Bile duct (tissue), 1 donor: Measurements from ENCODE around the genes SAMD9L, CALCR and TFPI2.

DNA sequence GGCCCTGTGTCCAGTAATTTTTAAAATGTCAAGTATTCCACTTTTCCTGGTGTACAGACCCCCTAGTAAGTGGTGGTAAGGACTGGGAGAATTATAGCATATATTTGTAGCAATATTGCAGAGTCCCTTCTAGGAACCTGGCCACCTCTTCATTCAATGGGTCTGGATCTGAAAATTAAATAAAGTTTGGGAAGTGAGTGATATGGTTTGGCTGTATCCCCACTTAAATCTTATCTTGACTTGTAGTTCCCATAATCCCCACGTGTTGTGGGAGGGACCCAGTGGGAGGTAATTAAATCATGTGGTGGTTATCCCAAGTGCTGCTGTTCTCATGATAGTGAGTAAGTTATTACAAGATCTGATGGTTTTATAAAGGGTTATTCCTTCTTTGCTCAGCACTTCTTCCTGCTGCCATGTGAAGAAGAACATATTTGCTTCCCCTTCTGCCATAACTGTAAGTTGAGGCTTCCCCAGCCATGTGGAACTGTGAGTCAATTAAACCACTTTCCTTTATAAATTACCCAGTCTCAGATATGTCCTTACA lies 6.4 kb upstream of the PTTG1IP2 start:
- PRO-cap: no peak

DNA sequence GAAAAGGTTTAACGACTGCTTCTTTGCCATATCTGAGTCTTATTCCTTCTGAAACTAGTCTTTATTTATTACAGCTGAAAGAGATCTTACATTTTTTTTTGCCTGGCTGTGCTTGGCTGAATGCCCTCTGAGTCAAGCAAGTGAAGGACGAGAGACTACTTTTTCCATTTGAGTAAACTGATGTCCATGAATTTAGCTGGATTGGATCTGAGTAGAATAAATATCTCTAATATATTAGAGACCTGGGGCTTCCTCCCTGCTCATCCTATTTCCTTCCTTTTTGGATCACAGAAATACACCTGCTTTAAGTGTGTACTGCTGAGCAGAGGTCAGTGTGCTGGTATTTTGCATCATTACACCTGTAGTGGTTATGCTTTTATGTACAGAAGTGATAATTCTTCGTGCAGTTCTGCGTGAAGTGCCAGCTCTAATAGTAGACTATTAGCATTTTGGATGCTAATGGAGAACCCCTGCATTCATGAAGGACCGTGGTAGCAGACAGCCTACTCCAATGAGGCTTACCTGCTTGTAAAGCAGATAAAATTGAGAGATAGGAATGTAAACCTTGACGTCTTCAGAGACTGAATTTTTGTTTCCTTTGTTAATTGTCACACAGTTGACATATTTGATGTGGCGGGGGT lies 114.2 kb downstream of the CDK14 start:
- PRO-cap: no peak

GRCh38 chr7:91128587-91128906 lies 135.7 kb upstream of the FZD1 start:
- PRO-cap: no peak

DNA sequence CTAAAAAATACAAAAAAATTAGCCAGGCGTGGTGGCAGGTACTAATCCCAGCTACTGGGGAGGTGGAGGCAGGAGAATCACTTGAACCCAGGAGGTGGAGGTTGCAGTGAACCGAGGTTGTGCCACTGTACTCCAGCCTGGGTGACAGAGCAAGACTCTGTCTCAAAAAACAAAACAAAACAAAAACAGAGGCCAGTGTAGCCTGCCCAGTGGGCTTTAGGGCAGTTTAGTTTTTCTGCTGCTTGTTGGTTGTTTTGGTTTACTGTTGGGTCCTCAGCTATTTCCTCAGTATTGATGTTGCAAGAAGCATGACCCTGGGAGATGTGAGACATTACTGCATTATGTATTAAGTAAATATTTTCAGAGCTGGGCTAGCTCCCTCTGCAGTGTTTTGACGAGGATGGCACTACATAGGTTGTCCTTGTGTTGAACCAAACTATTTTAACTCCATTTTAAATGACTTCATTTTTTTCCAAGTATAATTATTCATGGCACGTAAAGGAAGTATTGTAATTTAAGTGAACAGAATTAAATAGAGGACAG lies 4.8 kb downstream of the AKAP9 start:
- PRO-cap: no peak

GRCh38 chr7:92038257-92038920 lies 95.9 kb downstream of the CYP51A1 start:
- PRO-cap: no peak

GRCh38 chr7:92041961-92042710 lies 92.1 kb downstream of the CYP51A1 start:
- PRO-cap: no peak

- PRO-cap: no peak
These were observed 8.3 kb upstream of the CYP51A1 start for GRCh38 chr7:92142595-92143022.

DNA sequence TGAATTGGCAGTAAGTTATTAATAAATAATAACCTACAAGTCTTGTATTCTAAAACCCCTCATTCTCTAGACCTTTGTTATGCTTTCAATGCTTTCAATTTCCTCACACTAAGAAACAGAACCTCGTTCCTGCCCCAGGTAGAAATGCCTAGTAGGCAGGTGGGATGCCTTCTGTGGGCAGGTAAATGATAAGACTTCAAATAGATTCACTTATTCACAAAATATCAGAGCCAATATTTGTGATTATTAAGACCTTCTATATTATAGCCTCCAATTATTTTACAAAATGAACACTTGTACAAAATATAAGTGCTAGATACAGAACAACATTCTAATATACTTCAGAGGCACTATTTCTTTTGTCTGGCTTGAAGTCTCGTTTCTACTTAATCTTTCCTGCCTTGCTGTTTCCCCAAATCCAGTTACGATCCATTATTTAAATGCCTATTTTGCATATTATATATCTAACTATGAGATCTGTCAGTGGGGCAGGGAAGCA lies 7.4 kb downstream of the KRIT1 start:
- PRO-cap: no peak

DNA sequence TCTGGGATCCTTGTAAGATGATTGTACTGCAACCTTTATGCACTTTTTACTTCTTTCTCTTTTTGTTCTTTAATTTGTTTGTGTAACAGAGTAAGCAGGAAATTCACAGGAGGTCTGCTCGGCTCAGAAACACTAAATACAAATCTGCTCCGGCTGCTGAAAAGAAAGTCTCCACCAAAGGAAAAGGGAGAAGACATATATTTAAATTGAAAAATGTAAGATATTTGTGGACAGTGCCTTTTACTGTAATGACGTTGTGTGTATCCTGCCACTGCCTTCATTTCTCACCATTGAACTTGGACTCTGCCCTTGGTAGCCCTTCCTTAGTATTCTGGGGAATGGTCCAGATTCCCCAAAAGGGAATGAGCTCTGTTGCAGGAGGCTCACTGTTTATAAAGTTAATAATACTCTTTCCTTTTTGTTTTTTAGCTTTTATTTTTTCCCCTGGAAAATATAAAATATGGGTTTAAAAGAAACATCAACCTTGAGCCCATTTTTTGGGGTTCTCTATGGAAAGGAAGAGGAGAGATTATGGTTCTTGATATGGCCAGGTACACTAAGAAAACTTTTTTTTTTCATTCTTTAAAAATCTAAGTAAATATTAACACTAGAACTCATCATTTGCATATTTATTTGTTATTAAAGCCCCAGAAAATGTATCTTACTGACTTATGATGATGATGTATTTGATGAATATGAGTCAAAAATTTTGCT lies 1.5 kb downstream of the GATAD1 start:
- PRO-cap: no peak

GRCh38 chr7:92614388-92615100 lies 24.4 kb upstream of the FAM133B start:
- PRO-cap: no peak

GRCh38 chr7:92718023-92719076 lies 118.0 kb downstream of the CDK6 start:
- PRO-cap: bidirectional peak, plus-strand start at chr7:92718200, minus-strand start at chr7:92718102; unidirectional peak, minus-strand start at chr7:92718579

DNA sequence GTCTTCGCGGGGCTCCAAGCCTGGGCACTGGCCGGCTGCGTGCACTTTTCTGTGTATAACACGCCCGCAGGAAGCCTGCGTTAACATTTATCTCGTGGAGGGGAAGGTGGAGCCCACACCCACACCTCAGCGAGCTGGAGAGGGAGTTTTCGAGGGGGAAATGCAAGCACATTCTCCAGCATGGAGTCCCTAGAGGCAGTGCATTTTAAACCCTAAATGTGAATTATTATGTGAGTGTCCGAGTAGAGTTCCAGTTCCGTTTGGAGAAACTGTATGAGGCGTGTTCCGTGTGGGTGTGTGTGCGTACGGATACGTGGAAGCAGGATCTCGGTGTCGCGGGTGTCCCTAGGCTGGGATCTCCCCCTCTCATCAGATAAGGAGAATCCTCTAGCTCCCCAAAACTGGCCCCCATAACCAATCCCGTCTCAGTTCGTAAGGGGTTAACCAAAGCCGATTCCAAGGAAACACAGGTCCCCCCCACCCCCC lies 452 bp downstream of the CDK6 start:
- PRO-cap: bidirectional peak, plus-strand start at position 86 of the sequence, minus-strand start at position 29 of the sequence

DNA sequence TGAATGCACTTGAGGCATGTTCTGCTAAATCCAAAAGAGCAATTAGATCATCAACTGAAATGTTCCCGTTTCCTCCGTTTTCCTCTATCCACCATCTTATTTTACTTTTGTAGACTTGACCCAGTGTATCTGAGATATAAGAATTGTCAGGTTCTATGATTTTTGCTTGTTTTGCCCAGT lies 15.3 kb downstream of the SAMD9 start:
- PRO-cap: no peak

- PRO-cap: unidirectional peak, minus-strand start at chr7:93148369
These were observed at the start of gene SAMD9L for GRCh38 chr7:93148038-93148689. TSS of gene SAMD9L (minus strand) at chr7:93148385.

DNA sequence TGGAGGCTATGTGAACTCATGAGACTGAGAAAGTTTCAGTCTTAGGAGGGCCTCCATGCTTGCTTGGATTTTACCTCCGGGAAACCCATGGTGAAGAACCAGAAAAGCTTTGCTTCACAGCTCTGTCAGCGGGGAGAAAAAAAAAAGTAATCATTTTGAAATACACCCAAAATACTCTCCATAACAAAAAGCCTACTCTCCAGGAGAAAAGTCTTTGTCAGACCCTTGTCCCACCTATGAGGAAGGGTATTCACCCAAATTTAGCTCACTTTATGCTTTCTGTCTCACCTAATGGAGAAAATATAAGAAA lies 22.8 kb upstream of the SAMD9L start:
- PRO-cap: no peak

- PRO-cap: no peak
These were observed at the start of gene CALCR for GRCh38 chr7:93574623-93575009. TSS of gene CALCR (minus strand) at chr7:93574724.

GRCh38 chr7:93793431-93793854 lies 97.1 kb downstream of the TFPI2 start:
- PRO-cap: no peak

GRCh38 chr7:93890573-93891212 lies at the start of gene TFPI2:
TSS of gene TFPI2 (minus strand) at chr7:93890753.
- PRO-cap: unidirectional peak, minus-strand start at chr7:93890753

GRCh38 chr7:94052491-94052831 lies 48.3 kb upstream of the BET1 start:
- PRO-cap: no peak

- PRO-cap: no peak
These were observed 26.5 kb upstream of the COL1A2 start for GRCh38 chr7:94367825-94368909.